Body of pancreas (tissue), 2 donors: ENCODE data around the gene PSD2.

DNA sequence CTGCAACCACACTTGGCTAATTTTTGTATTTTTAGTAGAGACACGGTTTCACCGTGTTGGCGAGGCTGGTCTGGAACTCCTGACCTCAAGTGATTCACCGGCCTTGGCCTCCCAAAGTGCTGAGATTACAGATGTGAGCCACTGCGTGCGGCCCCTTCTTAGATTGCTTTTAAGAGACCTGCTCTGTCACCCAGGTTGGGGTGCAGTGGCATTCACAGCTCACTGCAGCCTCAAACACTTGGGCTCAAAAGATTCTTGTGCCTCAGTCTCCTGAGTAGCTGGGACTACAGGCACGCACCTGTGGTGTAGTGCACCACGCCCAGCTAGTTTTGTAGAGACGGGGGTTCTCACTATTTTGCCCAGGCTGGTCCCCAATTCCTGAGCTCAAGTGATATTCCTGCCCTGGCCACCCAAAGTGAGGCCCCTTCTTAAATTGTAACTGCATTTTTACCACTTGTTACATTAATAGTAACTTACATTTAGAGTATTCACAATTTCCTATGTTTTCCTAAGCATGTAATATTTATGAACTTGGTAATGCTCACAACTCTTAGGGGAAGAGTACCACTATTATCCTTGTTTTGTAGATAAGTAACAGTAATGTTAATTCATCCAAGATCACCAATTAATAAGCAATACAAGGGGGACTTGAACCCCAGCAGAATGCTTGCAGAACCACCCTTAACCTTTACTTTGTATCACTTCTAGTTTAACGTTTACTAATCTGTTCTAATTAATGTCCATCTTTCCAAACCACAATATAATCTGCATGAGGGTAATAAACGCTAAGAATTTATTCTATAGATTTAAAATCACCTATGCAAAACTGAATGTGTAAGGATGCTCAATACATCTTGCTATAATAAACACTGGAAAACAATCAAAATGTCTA lies 10.7 kb downstream of the HSPA9 start:
- PRO-cap = no peak
- RAMPAGE, long total RNA, 2 experiments = no peak in any of the 2 experiments

GRCh38 chr5:138566460-138567149 lies 8.6 kb downstream of the HSPA9 start:
- PRO-cap = no peak
- RAMPAGE, long total RNA, 2 experiments = no peak in any of the 2 experiments

DNA sequence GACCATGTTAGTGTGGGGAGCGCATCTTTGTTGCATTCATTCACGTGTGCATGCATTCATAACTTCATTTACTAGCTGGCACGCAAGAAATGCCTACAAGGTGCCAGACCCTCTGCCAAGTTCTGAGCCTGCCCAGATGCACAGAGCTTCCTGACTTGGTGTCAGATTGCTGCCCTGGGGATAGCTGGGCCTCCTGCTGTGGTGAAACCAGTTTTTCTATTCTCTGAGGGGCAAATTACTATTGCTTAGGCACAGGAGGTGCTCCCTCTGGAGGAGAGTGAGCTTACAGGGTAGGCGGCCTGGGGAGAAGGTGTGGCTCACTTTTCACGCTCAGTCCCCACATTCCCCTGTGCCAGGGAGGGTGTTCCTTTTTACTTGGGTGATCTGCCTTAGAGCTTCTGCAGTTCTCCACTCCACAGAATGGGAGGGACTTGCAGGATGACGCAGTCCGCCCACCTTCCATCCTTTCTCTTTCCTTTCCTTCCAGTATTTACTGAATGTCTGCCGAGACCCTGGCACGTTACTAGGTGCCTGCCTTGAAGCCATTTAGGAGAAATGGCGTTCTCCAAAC lies 28.0 kb upstream of the CTNNA1 start:
- PRO-cap = no peak
- RAMPAGE, long total RNA, 2 experiments = no peak in any of the 2 experiments

DNA sequence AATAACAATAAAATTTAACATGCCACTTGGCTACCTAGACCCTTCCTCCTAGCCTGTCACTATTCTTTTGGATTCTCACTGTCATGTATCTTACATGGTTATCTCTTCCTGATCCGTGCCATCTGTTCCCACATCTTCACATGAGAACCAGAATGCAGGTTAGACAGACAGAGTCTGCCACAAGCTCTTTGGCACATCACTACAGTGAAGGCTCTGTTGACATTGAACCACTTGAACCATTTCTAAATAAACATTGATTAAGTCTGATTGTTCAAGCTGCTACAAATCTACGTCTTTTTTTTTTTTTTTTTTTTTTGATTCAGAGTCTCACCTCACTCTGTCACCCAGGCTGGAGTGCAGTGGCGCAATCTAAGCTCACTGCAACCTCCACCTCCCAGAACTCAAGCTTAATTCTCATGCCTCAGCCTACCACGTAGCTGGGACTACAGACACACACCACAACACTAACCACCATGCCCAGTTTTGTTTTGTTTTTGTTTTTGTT lies 85.0 kb upstream of the LRRTM2 start:
- PRO-cap = no peak
- RAMPAGE, long total RNA, 2 experiments = no peak in any of the 2 experiments

GRCh38 chr5:139012157-139012385 lies 136.9 kb upstream of the LRRTM2 start:
- PRO-cap = no peak
- RAMPAGE, long total RNA, 2 experiments = no peak in any of the 2 experiments

DNA sequence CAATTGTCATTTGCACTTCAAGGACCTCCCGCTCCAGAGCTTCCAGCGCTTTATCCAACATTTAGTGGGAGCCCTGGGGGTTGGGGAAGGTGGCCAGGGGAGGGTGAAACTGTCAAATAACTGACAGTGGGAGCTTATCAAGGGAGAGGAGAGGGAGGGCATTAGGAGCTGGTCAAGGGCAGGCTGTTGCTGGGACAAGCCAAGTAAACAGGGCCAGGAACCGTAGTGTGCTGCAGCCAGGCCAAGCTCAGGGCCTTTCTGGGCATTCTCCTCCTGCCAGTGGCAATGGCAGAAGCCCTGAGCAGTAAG lies 71.4 kb downstream of the SIL1 start:
- PRO-cap = no peak
- RAMPAGE, long total RNA, 2 experiments = no peak in any of the 2 experiments

- PRO-cap = unidirectional peak, plus-strand start at chr5:139148574
- RAMPAGE, long total RNA, 2 experiments = no peak in any of the 2 experiments
Observed at GRCh38 chr5:139148273-139148710, 49.9 kb downstream of the SIL1 start.

DNA sequence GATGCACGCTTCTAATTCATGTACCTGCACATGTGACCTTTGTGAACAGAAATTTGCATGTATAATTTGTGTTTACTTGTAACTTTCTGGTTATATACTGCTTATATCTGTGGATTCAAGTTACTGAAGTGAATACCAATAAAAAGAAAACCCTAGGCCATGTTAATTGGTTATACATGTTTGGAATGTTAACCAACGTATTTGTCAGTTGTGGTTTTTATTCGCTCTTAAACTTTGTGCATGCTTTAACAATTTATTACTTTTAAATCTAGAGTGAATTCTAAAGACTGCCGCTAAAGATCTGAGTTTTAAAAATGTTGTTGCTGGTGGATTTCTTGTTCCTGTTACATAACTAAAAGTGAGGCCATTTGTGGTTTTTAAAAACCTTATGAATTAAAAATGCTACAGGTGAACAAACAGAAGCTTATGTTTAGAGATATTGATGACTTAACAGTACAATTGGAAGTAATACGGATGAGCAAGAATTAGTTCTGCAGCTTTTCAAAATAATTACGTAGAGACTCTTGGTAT lies 11.3 kb upstream of the PAIP2 start:
- PRO-cap = no peak
- RAMPAGE, long total RNA, 2 experiments = no peak in any of the 2 experiments

DNA sequence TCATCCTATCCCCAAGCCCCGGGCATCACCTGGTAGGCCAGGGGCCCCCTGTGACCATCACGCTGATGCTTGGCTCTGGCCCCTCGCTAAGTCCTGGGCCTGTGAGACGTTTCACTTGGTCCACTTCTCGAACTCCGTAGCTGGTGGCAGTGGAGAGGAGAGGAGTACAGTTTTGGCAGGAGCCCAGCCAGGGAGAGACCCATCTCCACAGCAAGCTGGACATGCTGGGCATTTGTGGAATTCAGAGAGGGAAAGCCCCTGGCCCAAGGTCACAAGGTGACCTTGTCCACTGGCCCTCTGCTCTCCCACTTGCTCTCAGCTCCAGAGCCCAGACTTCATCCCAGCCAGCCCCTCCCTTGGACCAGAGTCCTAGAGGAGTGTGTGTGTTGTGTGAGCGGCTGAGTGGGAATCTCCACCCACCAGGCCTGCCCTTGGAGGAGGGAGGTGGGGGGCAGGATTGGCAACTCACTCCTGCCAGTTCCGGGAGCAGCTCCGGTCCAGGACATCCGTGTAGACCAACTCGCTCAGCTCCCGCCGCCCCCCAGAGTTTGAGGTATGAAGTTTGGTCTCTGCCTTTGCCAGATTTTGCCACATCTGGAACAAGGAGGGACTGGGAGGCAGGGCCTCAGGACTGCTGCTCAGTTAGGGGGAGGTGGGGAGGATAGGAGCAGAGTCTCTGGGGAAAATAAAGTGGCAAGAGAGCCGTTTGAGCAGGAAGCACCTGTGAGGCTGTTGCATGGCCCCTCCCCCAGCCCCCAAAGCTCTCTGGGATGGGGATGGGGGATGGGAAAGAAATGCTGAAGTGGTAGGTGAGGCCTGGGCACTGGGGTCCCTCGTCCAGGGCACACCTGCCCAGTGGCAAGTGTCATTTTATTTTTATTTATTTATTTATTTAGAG lies 1.5 kb downstream of the MZB1 start:
- PRO-cap = no peak
- RAMPAGE, long total RNA, 2 experiments = no peak in any of the 2 experiments

DNA sequence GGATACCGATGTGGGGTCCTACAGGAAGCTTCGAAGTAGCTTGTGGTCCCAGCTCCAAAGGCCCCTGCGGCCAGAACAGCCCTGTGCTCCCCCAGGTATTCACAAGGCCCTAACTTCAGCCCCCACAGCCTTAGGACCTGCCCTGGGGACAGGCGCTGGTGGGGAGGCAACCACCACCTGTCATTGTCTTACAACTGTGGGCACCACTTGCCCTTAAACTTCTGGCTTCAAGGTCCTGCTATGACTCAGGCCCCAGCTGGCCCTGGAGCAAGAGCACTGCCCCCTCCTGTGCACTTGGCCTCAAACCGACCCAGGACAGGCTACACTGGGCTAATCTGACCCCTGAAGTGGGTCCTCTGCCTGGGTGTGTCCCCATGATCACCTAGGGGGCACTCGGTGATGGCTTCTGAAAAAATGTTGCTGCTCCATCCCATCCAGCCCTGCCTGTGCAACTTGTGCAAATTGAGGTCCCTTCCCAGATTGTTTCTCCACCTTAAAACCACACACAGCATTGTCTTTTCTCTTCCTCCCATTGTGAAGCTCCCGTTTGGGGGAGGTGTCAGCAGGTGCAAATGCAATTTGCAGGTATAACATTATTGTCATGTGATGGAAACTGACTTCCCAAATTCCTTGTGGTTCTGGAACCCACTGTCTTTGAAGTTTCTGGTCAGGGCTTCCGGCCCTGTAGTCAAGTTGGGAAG lies 1.1 kb upstream of the PROB1 start:
- PRO-cap = no peak
- RAMPAGE, long total RNA, 2 experiments = no peak in any of the 2 experiments

GRCh38 chr5:139419294-139420089 lies 15.6 kb upstream of the SPATA24 start:
- PRO-cap = no peak
- RAMPAGE, long total RNA, 2 experiments = no peak in any of the 2 experiments

DNA sequence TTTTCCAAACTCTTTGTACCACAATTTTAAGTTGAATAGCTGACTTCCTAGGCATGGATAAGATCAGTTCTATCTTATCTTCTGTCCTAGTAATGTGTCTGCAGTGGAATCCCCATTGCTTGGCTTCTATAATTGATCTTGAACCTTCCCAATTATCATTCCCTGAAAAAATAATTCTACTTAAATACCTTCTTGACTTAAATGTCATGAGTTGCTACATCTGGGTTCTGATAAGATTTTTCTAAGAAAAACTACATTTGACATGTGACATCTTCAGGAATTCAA lies 3.7 kb downstream of the UBE2D2 start:
- PRO-cap = no peak
- RAMPAGE, long total RNA, 2 experiments = no peak in any of the 2 experiments

- PRO-cap = no peak
- RAMPAGE, long total RNA, 2 experiments = no peak in any of the 2 experiments
Observed at GRCh38 chr5:139570273-139570743, 9.2 kb downstream of the UBE2D2 start.

GRCh38 chr5:139711695-139711863 lies 63.4 kb downstream of the CXXC5 start:
- PRO-cap = no peak
- RAMPAGE, long total RNA, 2 experiments = no peak in any of the 2 experiments

- PRO-cap = no peak
- RAMPAGE, long total RNA, 2 experiments = no peak in any of the 2 experiments
Observed at GRCh38 chr5:139787300-139788580, 7.9 kb upstream of the PSD2 start.

DNA sequence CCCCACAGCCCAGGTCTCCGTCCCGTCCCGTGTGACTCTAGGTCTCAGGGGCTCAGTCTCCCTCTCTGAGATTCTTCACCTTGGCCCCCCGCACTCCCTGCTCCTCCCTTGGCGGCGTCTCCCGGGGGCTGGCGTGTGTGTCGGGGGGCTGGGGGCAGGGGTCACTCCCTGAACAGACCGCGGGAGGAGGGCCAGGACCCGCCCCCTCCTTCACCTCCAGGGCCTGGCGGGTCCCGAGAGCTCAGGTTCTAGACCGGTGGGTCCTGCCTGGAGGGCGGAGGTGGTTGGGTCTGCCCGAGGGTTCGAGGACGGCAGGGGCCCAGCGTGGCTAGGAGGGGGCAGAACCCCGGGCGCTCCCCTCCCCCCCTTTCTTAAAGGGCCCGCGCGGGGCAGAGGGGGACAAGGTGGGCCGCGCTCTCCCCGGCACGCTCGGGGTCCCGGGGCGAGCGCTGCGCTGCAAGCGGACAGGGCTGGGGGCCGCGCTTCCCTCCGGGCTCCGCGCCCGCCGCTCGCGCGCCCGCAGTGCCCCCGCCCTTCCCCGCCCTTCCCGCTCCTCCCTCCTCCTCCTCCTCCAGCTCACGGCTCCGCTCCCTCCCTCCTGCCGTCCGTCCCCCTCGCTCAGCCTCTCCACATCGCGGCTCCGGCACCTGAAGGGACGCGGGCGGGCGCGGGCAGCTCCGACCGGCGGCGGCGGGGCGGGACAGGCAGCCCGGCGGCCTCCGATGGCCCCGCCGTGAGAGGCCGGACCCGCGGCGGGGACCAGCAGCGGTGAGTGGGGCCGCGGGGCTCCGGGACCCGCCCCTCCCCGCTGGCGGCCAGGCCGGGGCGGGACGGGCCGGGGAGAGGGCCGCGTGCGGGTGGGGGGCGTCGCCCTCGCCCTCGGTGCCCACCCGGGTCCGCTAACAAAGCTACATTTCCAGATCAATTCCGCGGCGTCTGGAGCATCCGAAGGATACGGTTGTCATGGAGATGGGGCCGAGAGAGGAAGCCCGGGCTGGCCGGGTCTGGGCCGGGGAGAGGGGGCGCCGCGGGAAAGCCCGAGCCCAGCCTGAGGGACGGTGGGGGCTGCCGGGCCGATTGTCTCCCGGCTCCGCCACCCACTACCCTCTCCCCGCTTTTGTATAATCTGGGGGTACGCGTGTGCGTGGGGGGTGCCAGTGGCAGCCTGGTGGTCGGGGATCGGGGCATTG lies at the start of gene PSD2:
Gene PSD2, plus strand, starts transcription at position 601 of the 1,190 bp plus-strand sequence.
- PRO-cap = no peak
- RAMPAGE, long total RNA, 2 experiments = no peak in any of the 2 experiments

- PRO-cap = bidirectional peak, plus-strand start at chr5:139848035, minus-strand start at chr5:139848005; bidirectional peak, plus-strand start at chr5:139848340, minus-strand start at chr5:139848267
- RAMPAGE, long total RNA, 2 experiments = no peak in any of the 2 experiments
Observed at GRCh38 chr5:139847562-139848834, 52.4 kb downstream of the PSD2 start.

DNA sequence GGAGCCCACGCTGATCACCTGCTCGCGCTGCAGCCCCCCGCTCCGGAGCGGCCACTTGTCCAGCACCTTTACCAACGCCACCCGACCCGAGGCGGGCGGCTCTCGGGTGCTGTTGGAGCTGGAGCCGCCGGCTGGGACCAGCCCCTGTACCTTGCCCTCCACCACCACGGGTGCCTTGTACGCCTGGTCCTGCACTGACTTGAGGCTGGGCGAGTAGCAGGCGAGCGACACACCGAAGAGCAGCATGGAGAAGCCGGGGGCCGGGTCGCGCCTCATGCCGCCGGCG lies 638 bp downstream of the NRG2 start:
- PRO-cap = bidirectional peak, plus-strand start at position 212 of the sequence, minus-strand start at position 191 of the sequence
- RAMPAGE, long total RNA, 2 experiments = no peak in any of the 2 experiments

DNA sequence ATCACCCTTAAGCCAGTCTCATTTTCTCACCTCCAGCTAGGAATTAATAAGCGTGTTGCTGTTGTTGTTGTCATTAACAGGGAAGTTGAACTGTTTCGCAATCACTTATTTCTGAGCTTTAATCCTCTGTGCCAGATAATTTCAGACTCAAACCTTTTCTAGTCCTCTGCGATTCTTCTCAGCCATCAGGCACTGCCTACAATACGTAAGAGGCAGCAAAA lies 7.7 kb upstream of the PURA start:
- PRO-cap = no peak
- RAMPAGE, long total RNA, 2 experiments = no peak in any of the 2 experiments

GRCh38 chr5:140205683-140206389 lies 30.8 kb downstream of the CYSTM1 start:
- PRO-cap = no peak
- RAMPAGE, long total RNA, 2 experiments = no peak in any of the 2 experiments